Duodenum (tissue), 1 donor: ENCODE results near the gene H2AC7.

DNA sequence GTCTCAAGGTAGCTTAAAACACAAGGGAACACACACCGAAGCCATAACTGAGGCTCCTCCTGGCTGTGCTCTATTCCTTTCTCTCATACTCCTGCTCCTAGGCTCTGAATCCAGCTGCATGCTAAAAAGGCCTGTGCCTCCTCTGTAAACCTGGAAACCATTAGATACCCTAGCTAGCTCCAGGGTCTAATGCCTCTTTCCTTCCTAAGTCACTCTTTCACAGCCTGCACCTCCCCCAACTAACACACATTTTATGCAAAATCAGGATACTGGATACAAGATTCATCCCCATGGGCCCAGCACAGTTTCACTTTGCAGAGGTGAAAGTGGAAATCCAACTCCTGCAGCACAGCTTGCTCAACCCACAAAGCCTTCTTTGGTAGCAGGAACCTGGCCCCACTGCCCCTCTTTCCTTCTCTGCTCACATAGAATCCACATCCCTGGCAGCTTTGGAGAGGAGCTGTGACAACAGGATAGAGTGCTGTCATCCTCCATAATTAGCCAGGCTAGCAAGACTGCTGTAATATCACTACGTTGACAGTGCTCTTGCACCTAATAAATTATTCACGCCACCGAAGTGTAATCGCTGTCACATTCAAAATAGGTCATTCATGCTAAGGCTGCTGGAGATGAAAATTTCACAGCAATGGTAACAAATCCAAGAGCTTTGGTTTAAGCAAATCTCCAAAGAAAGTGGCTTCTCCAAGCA is 16.9 kb downstream of the RIPOR2 start:
- PRO-cap, result no peak

DNA sequence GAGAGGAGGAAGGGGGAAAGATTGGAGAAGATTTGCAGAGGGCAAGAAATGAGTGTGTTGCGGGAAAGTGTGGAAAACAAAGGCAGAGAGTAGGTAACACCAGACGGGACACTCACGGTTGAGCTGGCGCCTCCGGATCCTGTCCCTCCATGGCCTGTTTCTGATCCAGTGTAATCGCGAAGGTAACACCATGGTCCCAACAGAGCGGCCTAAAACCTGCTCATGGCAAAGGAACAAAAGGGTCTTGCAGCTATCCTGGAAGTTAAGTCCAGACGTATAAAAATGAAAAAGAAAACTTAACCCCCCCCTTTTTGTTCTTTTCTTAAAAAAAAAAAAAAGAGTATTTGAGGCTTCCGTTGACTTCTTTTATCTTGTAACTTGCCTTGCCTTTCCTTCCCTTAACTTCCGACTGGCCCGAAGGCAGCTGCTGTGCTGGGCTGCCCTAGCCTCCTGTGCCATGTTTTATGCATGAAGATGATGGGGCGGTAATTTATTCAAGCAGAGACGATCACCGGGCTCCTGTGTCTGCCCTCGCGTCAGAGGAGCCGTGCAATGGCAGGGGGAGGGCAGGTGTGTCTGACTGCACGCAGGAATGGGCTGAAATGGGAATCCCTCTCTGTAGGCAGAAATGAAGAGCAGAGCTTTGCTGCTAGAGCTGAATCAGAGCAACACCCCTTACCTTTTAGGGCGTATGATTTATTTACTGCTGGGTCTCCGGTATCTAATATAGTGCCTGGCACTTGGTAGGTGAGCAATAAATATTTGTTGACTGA is 106.2 kb upstream of the RIPOR2 start:
- PRO-cap, result bidirectional peak, plus-strand start at position 401 of the sequence, minus-strand start at position 156 of the sequence

GRCh38 chr6:25137414-25137911 is 141.7 kb upstream of the CARMIL1 start:
- PRO-cap, result no peak

DNA sequence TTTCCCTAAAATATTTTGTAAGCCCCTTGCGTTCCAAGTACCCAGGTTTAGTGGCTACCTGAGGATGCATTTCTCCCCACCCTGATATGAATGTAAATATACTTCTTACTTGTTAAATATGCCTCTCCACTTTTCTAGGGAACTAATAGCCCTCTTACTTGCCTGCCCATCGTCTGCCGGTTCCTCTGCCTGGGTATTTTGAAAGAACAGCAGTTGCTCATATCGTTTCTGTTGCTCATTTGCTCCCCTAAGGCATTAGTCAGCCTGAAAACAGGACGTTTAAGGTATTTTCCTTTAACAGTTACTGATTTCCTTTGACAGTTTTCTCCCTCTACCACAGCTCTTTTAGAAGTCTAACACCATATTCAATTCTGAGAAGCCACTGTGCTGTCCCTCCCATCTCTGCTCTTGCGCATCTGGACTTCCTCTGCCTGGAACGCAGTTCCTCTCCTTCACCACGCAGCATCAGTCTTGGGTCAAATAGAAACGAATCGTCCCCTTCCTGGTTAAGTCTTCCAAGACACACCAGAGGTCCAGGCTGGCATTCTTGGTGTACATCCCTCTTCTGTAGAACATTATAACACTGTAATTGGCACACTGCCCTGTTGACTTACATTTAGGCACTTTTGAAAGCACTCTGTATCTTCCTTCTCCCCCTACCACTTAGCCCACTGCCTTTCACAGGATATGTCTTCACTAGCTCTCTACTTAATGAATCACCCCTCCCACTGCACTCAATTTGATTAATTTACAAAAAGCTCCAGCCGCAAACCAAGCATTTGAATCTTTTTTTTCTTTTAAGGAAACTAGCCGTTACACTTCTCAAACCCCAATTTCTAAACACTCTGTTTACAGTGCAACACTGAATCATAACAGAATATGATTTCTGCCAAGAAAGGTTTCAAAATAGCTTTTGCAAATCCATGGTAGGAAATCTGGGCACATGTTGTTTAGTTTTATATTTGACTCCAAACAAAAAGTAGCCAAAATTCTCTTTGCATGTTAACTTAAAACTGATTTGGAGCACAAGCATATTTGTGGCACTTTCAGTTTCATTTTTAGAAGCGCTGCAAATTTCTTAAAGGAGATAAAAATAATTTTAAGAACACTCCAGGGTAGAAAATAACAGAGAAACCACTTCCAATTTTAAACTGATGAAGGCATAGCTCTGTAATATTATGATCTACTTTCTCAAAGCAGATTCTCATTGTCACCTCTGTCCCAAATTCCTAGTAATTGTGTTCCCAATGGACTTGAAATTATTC is 140.8 kb upstream of the CARMIL1 start:
- PRO-cap, result bidirectional peak, plus-strand start at position 468 of the sequence, minus-strand start at position 410 of the sequence

DNA sequence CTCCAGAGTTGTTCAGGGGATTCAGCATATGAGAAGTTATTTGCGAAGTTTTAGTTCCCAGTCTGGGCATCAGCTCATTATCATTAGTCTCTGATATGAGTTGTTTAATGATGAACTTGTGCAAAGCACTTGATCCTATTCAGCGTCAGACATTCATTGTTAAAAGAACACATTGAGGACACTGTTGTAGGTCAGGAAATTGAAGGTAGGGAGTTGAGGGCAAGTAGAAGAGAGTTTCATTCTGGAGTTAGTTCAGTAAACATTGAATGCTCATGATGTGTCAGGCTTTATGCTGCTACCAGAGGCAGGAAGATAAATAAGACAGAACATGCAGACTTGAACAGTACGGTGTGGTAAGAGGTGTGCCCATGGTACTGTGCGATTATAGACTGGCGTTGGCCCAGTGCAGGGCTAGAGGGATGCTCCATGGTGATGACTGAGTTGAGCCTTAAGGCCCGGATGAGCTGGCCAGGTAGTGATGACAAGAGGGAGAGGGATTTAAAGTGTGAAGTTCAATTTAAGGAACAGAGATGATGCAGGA is 50.7 kb downstream of the CARMIL1 start:
- PRO-cap, result no peak

DNA sequence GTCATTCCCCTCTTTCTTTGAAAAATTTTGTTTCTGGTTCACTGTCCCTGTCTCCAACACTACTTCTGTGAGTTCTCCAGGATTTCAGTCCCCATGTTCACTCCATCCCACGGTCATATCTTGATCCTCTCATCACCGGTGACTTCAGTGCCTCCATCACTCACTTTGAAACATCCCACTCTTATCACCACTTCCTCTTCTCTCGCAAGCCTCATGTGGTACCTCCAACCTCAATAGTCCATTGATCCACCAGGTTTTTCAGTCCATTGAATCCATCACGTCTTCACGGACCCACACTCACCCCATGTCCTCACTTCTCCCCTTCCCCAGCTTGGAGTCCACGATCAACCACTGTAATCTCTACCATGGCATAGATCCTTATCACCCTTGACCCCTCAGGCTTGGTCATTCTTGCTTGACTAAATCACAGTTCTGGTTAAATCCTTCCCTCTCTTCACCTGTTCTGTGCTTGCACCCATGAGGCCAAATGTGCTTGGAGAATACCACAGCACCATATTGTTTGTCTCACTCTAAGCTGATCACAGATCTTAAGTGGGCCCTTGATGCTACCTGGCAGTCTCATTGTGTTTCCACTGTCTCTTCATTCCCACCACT is 64.9 kb downstream of the CARMIL1 start:
- PRO-cap, result no peak

- PRO-cap, result no peak
Observed at GRCh38 chr6:25987296-25988399, 25.0 kb downstream of the TRIM38 start.

DNA sequence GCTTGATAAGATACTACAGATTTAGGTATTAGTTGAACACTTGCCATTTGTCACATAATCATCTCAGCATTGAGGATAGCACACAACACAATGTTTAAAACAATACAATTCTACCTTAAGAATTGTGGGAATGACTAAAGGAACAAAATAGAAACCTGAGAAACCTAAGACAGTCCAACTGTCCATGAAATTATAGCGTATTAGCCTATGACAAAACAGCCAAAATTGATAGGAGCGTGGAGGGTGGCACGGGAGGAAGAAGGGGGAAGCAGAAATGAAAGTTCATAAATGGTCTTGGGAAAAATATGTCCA is 2.2 kb downstream of the H1-2 start:
- PRO-cap, result no peak

DNA sequence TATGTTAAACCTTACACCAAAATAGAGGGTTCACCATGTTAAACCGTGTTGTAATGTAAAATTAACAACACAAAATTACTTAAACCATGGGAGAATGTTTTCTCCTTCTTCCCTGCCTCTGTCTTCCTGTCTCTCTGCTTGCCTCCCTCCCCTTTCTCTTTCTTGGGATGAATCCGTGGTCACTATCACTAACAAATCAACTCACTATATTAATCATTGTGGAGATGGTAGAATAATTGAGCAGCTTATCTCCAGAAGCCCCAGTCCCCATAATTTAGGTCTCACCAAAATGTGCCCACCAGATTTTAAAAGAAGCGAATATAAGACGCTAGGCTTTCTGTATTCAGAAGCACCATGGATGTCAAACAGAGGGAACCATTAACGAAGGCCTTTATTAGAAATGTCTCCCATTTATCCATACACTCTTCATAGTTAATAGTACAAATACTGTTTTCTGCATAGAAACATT is 1.8 kb downstream of the H1-2 start:
- PRO-cap, result unidirectional peak, minus-strand start at position 136 of the sequence

DNA sequence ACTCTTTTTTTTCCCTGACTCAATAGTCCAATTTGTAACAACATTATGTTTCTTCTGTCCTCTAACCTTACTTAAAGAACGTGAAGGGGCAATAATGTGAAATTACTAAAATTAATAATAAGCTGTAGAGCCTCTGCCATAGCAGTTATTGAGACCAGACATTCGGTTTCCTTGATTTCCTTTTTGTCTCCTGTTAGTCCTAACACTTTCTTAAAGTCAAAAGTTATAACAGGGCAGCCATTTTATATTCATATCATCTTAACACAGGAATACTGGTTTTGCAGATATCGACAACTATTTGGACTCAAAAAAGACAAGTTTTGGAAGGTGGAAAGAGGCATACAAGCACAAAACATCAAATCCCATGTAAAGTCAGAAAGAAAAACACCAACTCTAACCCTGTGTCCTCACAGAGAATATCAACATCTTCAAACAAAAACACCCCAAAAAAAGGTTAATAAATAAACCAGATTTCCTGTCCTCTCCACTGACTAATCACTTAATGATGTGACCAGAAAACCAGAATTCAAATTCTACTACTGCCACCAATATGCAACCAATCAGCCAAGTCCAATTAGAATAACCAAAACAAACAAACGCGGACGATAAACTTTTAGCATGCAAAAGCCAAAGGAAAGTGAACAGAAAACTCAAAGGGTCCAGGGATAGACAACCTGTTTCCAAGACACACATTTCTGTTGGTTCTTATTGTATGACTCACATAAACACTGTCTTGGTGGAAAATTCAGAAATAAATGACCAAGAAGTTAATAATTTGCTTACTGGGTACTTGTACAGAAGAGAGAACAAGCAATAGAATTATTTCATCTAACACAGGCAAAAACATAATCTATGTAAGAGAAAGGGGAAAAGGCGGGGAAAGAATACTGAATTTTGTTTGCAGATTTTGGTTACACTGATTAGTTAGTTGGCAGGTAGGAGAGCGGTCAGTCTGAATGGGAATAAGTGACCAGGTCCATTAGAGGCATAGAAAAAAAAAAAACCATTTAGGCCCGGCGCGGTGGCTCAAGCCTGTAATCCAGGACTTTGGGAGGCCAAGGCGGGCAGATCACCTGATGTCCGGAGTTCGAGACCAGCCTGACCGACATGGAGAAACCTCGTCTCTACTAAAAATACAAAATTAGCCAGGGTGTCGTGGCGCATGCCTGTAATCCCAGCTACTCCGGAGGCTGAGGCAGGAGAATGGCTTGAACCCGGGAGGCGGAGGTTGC is 2.5 kb downstream of the H2BC4 start:
- PRO-cap, result no peak

DNA sequence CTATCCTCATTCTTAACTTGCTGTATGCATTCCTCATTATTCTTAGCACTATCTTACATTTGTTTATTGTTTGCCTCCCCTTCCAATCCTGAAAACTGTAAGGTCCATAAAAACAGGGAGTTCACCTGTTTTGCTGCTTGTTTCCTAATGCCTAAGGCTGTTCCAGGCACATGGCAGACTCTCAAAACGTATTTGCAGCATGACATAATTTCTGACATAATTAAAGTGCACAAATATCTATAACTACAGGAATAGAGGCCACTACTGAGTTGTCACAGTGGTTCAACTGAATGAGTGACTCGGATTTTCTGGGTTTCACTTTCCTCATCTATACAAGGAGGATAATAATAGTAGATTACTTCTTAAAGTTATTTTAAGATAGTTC is 12.3 kb downstream of the H2BC5 start:
- PRO-cap, result no peak

- PRO-cap, result unidirectional peak, minus-strand start at chr6:26199125; bidirectional peak, plus-strand start at chr6:26199496, minus-strand start at chr6:26199254
Observed at GRCh38 chr6:26198701-26199398, at the start of gene H2AC7. H2AC7 (minus strand) TSS chr6:26199293.

GRCh38 chr6:26214401-26215030 is 2.0 kb downstream of the H2BC8 start:
- PRO-cap, result no peak

GRCh38 chr6:26249577-26250189 is 752 bp downstream of the H3C7 start:
- PRO-cap, result bidirectional peak, plus-strand start at chr6:26249965, minus-strand start at chr6:26249925

DNA sequence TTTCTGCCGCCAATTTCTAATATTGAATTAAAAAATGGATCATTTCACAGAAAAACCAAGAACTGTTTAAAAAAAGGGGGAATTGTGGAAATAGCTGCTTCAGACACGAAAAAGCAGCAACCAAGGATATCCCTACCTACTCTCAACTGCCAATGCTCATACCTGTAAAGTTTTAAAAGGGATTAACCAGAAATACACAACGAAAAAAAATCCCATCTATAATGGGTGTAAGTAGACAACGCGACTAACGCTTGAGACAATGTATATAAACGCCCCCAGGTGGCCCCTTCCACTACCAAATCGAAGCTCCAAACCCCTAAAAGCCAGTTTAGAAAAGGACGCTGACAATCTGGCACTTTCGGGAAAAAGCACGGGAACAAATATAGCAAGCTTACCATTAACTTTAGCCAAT is 781 bp downstream of the H3C8 start:
- PRO-cap, result no peak

- PRO-cap, result bidirectional peak, plus-strand start at chr6:26286521, minus-strand start at chr6:26286279
Observed at GRCh38 chr6:26286154-26286770, 928 bp upstream of the H4C8 start.

GRCh38 chr6:26296691-26297402 is 11.5 kb upstream of the H4C8 start:
- PRO-cap, result no peak

- PRO-cap, result no peak
Observed at GRCh38 chr6:26312100-26312376, 26.7 kb upstream of the H4C8 start.

DNA sequence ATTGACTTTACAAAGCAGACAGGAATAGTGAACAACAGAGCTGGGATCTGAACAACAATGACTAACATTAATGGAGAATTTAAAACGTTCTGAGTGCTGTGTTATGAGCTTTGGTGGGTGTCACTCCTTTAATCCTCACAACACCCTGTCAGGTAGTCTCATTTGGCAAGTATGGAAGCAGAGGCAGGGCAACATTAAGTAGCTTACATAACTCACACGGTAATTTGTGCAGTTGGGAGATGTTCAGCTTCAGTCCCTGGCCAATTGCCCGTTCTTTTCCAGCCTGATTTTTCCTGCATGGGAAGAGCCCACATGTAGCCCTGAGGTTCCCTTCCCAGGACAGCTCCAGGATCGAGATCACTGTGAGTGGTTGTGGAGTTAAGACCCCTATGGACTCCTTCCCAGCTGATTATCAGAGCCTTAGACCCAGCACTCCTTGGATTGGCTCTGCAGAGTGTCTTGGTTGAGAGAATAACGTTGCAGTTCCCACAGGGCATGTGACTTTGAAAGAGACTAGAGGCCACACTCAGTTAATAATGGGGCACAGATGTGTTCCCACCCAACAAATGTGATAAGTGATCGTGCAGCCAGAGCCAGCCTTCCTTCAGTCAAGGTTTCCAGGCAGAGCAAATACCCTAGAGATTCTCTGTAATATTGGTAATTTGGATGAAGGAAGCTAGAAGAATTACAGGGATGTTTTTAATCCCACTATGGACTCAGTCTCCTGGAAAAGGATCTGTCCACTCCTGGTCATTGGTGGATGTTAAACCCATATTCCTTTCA is 5.3 kb upstream of the BTN2A2 start:
- PRO-cap, result no peak

GRCh38 chr6:26420780-26422025 is 19.1 kb upstream of the BTN3A3 start:
- PRO-cap, result unidirectional peak, plus-strand start at chr6:26421426